Left colon (tissue), 1 donor: ENCODE results near the genes ANGPTL3 and PGM1.

- PRO-cap = no peak
These were observed 92.6 kb upstream of the NFIA start for GRCh38 chr1:60989797-60990211.

DNA sequence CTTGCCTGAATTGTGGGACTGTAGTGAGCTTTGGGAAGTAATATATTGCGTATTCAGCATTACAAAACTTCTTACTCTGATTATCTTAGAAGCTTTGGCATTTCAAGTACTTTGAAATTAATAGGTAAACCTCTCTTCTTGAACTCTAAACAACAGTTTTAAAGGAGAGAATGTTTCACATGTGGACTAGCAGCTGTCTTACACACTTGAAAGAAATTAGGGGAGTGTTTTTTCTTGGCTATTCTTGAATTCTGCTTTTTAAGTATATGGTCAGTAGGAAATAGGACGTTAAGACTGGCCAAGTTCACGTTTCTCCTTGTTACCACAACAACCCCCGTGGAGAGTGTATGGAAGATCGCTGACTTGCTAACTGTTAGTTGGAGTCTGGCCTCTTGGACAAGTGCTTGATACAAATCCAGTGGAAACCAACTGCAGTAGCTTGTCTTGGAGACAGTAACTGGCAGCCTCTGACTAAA, 3.9 kb upstream of the NFIA start:
- PRO-cap = bidirectional peak, plus-strand start at position 376 of the sequence, minus-strand start at position 215 of the sequence

- PRO-cap = no peak
These were observed 8.1 kb downstream of the NFIA start for GRCh38 chr1:61090430-61090869.

DNA sequence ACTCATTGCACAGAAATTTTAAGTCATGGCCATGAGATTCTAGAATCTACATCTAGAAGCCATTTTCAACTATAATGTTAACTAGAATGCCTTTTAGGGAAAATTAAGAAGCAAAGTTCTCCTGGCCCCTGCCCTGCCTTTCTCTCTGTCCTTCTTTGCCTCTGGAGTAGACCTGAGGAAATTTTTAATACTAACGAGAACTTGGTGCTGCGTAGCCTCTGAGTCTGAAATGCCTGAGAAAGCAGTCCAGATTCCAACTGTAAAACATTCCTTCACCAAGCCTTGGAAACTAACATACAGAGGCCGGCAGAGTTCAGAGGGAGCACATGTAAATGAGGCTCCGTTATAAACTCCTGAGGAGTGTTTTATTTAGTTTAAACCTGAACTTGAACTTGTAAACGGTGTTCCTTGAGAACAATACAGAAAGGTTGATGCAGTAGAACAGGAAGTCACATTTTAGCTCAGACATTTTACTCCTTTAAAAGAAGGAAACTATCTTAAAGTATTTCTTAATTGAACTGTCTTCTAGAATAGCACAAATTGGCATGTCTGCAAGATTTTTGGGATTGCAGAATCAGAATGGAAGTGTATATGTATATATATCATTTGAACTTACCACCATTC, 280.7 kb downstream of the TM2D1 start:
- PRO-cap = no peak

- PRO-cap = no peak
These were observed 278.2 kb downstream of the TM2D1 start for GRCh38 chr1:61446752-61447144.

DNA sequence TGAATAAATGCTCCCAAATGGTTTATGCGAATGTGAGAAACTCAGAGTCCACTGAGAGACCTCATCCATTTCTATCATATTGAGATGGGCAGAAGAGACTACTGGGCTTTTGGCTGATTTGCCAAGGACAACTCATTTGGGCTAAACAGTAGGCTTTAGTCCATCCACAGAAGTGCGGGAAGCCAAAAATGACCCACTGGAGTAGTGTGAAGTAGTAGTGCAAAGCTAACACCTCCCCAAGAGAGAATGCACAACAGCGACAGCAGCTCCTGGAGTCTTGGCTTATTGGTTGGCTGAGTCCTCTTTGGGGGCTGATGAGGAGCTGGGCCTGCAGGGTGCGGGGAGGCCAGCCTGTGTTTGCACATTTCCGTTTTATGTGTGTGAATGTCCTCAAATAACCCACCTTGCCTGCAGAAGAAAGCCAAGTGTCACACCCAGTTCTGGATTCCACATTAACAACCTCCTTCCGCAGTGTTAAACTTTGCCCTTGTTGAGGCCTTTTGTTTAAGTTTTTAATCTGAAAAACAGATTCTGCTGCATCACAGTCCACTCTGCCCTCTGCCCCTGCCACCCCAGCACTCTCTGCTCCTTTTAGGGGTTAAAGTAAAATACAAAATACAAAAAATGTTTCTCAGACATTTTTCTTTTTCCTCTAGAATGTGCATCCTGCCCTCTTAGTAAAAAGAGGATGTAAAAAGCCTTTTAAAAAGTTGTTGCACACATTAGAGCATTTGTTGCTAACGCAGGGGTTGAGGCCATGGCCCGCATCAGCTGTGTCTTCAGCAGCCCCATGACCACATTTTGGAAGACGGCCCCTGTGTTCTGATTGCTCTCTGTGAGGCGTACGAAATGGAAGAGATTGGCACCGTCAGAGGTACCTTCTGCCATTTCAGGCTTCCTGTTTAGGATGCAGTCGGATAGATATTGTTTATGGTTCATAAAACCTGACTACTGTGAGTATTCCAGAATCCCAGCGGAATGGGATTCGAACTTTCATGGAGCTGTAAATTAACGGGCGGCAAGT, 274.4 kb downstream of the TM2D1 start:
- PRO-cap = no peak

GRCh38 chr1:61743418-61743806, 1.1 kb downstream of the PATJ start:
- PRO-cap = no peak

DNA sequence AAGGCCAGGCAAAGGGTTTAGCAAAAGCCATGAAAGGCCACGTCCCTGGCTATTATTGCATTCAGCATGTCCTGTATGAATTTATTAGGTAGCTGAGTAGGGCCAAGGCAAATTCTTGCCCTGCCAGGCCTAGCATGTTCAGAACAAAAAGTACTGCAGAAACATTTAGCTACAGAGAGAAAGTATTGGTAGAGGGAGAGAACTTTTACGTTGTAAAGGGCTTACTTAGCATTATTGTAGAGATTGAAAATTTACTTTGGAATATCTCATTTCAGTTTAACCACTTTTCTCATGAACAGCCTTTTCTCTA, 94.4 kb downstream of the PATJ start:
- PRO-cap = no peak

DNA sequence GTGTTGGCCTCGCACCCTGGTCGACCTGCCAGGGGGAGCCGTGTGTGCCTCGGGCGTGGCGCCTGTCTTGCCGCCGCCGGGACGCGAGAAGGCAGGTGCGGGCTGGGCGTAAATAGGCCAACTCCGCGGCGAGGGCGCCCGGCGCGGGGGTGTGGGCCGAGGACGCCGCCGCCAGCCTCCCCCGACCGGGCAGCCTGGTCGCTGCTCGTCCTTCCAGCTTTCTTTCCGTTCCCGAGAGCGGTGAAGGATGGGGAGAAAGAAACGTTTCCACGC, 580 bp downstream of the USP1 start:
- PRO-cap = no peak

GRCh38 chr1:62597310-62597913, at the start of gene ANGPTL3:
ANGPTL3 (plus strand) TSS chr1:62597520.
- PRO-cap = no peak

GRCh38 chr1:62598985-62599904, 1.9 kb downstream of the ANGPTL3 start:
- PRO-cap = no peak

DNA sequence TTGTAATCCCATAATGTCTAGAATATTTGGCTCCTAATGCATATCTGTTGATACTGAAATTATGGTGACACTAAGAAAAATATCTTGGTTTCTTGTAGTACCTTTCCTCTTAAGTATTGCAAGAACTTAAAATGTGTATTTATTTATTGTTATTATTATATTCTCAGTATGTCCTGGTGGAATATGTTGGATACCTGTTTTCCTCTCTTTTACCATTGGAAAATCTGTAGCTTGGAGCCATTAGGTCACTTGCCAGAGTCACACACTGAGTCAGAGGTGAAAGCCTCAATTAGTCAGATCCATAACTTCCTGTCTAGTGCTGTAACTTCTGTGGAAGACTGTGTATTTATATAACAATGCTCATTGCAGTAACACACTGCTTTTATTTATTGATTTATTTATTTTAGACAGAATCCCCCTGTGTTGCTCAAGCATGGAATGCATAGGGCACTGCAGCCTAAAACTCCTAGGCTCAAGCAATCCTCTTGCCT, 1.2 kb upstream of the DOCK7 start:
- PRO-cap = no peak

DNA sequence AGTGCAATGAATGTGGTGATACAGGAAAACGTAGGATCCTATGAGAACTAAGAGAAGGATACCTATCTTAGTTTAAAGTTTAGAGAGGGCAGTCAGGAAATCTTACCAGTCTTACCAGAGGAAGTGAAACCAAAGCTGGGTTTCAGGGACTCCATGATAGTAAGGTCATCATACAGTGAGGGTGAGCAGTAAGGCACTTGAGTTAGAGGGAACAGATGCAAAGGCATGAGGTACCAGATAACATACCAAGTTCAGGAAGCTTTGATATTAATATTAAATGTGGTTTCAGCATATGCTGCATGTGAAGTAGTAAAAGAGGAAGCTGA, 16.8 kb downstream of the ATG4C start:
- PRO-cap = no peak

GRCh38 chr1:63323116-63323961, 972 bp downstream of the FOXD3 start:
- PRO-cap = no peak

DNA sequence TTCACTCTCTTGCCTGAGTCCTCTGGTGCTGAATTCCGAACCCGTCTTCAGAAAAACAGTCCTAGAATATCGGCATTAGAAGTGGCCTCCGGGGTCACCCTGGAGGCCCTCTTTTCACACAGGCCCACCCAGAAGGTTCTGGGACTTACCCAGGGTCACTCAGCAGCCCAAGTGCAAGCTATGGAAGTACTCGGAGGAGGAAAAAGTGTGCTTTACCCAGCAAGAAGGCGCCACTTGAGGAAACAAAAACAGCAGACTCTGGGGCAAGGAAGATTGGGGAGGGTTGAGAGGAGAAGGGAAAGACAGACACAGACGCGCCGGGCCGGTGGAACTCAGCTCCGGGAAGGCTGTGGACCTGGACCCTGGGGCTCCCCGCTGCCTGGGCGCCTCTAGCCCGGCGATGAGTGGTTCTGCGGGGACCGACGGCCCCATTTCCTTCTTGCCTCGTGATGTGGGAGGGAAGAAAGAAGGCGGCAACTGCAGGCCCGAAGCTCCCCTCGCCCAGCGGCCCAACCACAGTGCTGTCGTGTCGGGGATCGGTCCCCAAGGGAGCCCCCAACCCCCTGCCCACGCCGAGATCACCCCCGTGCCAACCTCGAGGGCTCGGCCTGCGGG, 7.1 kb downstream of the FOXD3 start:
- PRO-cap = no peak

DNA sequence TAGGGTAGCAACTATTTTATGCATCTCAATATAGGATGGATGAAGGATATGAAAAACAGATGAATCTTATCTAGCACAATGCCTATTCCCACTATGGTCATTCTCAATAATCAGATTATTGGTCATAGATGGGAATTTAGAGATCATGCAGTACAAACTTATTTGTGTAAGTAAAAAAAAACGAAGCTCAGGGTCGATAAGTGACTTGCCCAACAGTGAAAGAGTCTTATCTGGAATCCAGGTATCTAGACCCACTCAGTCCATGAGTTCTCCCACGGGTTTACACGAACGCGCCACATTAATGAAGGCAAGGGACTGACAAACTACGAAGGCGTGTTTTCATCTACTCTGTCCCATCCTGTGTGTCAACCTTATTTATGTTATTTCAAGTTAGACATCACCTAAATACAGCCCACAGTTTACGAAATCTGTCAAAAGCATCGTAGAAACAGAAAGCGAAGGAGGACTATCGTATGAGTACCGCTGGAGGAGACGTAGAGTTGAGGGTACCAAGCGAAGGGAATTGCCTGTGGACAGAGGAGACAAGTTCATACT, 475 bp downstream of the ITGB3BP start:
- PRO-cap = no peak

- PRO-cap = bidirectional peak, plus-strand start at chr1:63593372, minus-strand start at chr1:63593297
These were observed at the start of gene PGM1 for GRCh38 chr1:63592999-63593523. PGM1 (plus strand) TSS chr1:63593411.

GRCh38 chr1:63912591-63912973, 138.8 kb downstream of the ROR1 start:
- PRO-cap = no peak

GRCh38 chr1:63928687-63928955, 154.8 kb downstream of the ROR1 start:
- PRO-cap = no peak

DNA sequence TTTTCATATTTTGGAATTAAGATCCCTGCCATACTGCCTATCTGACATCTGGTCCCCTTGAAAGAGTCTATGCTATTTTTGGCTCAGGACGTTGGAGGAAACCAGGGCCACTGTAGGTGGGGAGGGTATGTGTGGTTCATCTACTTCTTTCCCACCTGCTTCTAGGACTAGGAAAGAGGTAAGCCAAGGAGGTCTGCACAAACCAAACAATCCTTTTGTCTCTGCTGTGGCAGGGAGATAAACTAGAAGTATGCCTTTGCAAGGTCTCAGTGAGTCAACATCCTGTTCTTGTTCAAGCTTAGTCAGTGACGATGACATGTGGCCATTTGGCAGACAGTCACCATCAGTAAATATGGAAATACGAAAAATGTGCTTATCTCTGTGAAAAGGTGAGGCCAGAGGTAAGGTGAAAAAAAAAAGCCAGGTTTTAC, 196.8 kb upstream of the UBE2U start:
- PRO-cap = no peak